Tibial artery (tissue), 1 donor: Measurements from ENCODE around the gene RASSF3.

DNA sequence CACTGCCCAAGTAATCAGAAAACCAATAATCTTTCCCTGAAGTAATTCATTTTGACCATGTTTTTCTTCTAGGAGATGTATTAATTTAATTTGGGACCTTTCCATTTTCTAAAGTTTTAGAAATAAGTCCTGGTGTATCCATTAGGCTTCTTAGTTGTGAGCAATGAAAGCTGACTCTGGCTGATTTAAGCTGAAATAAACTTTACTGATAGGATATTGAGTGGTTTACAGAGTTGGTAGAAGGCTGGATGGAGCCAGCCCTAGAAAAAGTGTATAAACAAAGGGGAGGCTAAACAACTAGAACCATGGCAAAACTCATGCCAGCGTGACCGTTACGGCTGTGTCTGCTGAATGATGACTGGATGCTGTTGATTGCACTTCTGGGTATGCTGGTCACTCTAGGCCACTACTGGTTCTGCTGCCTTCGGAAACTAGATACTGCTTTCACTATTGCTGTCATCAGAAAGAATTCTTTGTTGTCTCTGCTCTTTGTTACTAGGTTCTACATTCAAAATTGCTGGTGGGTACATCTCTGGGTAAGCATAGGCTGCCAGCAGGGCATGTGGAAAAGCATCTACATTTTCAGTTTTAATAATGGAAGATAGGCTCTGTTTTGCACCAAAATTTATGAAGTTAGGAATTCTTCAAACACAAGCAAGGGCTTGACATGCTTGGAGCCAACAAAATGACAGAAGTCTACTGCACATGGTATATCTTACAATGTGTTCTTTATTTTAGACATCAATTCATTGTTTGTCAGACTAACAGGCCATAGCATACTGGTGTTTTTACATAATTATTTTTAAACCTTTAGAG is 15.2 kb downstream of the MON2 start:
- PRO-cap = no peak

DNA sequence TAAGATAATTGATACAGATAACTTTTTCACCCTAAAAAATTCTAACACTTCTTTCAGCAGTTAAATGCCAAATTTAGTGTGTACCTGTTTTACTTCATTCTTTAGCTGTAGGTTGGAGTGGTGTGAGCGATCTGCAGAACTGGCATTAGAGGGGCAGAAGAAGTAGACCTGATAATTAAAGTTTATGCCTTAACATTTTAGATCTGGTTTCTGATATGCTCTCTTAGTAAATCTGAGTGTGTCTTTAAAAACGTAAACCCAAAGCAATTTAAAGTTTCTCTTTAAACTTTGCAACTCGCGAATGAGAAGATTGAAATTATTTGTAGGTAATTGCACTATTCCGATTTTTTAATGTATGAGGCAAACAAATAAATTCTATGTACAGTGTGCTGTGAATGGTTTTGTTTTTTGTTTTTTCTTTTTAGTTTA is 137.4 kb downstream of the MON2 start:
- PRO-cap = no peak

DNA sequence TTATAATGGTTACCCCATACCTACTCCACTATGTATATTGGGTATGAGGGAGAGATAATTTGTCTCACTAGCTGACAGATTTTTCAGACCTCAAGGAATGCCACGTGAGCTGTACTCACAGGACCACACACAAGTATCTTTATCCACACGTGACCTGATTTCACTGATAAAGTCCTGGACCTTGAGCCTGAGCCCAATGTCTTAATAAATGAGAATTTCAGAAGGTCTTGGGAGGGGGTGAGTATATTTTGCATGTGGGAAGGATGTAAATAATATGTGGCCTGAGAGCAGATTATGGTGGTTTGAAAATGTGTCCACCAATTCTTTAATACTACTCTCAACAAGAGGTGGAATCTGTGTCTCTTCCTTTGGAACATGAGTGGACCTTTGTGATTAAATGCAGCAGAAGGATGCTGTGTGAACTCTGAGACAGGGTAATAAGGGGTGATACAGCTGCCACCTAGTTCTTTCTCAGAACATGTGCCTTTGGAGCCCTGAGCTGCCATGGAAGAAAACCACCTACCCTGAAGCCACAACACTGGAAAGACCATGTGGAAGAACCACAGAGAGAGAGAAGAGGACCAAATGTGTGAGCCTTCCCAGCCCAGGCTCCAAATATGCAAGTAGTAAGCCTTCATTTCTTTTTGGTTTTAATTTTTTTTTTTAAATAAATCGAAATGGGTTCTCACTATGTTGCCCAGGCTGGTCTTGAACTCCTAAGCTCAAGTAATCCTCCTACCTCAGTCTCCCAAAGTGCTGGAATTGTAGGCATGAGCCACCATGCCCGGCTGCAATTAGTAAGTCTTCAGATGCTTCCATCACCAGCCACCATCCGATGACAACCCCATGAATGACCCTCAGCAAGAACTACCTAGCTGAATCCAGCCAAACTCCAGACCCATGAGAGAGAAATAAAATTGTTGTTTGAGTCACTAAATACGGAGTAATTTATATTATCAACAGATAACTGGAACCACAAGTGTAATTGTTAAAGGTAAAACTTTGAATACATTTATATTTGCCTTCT is 149.4 kb downstream of the MON2 start:
- PRO-cap = no peak

- PRO-cap = no peak
Observed at GRCh38 chr12:63944832-63945361, 100.4 kb downstream of the SRGAP1 start.

DNA sequence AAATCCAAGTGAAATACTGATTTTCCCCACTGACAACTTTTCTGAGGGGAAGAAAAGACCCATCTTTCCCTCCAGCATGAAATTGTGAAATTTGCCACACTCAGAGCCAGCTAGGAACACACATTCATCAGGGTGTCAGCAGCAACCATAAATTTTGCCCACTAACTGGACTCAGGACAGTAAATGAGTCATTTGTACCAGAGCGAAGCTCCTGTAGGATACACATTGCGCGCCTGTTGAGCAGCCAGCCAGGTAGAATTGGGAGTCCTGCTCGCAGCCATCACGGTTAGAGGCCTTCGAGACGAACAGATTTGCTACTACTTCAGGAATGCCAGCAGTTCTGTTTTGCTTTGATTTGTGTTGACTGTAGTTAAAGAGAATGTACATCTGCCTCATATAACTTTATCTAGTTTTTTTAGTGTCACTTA is 117.7 kb downstream of the KICS2 start:
- PRO-cap = no peak

- PRO-cap = no peak
Observed at GRCh38 chr12:64127506-64128451, 94.3 kb downstream of the KICS2 start.

- PRO-cap = bidirectional peak, plus-strand start at chr12:64453036, minus-strand start at chr12:64452923
Observed at GRCh38 chr12:64452686-64453216, 831 bp downstream of the TBK1 start.

DNA sequence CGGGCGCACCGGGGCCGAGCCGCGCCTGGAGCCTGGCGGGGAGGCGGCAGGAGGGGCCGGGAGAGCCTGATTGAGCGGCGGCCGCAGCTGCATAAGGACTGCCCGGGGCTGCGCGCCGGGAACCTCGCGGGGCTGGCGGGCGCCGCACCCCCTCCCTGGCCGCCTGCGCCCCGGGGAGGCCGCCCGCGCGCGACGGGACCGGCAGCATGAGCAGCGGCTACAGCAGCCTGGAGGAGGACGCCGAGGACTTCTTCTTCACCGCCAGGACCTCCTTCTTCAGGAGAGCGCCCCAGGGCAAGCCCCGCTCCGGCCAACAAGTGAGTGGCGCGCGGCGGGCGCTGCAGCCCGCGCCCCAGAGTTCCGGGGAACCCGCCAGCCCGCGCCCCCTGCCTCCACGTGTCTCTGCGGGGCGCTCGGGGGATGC is at the start of gene RASSF3:
Gene RASSF3, plus strand, starts transcription at position 69 of the 424 bp plus-strand sequence.
- PRO-cap = bidirectional peak, plus-strand start at position 49 of the sequence, minus-strand start outside the sequence

DNA sequence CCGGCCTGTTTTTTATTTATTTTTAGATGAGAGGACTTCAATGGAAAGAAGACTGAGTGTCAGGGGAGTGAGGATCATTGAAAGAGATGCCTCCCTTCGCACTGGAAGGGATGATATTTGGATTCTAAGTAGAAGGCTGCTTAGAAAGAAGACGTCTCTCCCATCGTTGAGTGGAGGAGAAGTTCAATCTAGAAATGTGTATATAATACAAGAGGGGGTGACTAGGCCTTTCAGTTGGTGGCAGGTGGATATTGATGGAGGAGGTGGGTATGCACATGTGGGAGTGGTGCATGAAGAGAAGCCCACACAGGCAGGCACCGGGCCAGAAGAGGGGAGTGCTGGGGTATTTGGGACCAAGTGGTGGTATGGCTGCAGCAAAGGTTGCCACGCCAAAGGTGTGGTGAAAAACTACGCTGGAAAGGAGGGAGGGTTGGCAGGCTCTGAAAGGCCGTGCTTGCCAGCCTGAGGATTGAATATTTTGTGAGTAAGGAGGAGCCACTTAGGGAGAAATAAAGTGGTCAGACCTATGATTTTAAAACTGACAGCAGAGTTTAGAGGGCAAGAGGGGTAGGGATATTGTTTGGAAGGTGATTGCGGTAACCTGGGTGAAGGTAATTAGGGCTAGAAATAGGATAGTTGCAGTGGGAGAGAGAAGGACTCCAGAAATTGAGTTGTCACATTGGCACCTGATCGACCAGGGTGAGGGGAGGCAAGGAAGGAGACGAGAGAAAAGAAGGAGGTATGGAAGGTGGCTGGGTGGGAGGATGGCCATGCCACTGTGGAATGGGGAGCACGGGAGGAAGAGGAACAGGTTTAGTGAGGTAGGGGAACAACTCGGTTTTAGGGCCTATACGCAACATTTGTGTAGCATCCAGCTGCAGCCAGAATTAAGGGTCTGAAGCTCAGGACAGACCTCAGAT is 21.8 kb downstream of the RASSF3 start:
- PRO-cap = no peak

GRCh38 chr12:64695784-64696611 is 63.2 kb downstream of the GNS start:
- PRO-cap = no peak

DNA sequence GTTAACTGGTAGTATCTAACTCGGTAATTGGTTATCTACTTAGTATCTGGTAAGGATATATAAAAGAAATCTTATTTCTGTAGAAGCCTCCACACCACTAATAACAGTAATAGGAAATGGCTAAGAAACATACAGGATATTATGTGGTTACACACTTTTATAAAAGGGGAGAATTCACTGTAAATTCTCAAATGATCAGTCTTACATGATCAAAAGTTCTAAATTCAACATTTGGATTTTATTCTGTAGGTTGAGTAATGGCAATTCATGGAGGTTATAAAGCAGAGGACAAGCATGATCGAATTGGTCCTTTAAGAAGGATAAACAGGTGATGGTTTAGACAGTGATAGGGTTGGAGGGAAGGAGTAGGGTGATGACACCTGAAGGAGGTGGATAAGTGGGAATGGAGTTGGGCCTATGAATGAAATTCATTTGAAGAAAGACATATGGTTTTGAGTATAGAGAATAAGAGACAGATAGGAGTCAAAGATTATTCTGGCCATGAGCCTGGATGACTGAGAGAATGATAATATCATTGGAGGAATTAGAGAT is 7.6 kb downstream of the LEMD3 start:
- PRO-cap = no peak

DNA sequence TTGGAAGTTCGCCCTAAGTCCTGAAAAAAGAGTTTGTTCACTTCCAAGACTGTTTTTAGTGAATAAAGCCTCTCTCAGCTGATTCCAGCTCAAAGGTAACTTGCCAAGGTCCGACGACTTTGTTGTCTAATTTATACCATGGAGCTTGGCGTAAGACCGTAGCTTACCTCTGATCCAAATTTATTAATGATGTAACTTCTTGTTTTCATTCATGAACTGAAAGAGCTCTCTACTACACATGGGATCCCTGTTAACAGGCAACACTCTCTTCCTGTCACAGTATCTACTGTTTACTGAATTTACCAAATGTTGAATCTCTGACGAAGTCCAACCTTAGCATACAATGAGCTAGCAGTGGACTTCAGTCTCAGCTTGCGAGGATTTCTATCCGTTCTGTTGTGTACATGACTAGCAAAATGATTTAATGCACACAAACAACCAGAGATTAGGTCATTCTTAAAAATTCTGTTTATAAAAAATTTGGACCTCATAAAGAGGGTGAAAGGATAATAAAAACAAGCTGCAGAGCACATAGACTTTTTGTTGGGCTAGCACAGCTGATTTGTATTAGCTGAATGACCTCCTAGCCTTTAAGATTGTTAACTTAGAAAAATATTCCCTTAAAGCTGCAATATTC is 49.1 kb downstream of the MSRB3 start:
- PRO-cap = no peak

DNA sequence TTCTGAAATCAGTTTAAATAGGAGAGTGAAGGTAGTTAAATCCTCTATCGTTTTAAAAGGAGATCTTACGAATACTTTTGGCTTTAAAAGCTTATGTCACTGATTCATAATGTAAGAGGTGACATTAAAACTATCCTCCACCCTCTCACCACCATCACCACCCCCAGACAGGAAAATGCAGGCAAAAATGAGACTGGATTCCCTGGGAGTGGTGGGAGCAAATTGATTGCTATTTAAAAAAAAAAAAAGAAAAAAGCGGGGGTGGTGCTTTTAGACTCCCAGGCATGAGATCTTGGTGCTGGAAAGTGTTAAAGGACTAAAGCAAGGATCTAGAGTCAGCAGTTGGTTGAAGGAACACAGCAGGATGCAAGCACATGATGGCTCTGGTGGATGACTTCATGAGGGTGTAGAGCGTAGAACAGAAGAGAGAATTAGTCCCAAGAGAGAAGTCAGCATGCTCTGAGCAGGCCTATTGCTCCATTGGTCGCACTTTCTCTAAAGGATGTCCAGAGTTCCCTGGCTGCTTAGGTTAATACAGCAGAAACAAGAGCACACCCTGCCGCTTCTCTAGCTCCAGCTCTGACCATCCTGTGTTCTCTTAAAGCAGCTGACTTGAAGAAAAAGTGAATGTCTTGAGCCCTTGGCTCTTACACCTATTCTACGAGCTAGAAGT is 183.8 kb upstream of the HMGA2 start:
- PRO-cap = unidirectional peak, plus-strand start at position 532 of the sequence

DNA sequence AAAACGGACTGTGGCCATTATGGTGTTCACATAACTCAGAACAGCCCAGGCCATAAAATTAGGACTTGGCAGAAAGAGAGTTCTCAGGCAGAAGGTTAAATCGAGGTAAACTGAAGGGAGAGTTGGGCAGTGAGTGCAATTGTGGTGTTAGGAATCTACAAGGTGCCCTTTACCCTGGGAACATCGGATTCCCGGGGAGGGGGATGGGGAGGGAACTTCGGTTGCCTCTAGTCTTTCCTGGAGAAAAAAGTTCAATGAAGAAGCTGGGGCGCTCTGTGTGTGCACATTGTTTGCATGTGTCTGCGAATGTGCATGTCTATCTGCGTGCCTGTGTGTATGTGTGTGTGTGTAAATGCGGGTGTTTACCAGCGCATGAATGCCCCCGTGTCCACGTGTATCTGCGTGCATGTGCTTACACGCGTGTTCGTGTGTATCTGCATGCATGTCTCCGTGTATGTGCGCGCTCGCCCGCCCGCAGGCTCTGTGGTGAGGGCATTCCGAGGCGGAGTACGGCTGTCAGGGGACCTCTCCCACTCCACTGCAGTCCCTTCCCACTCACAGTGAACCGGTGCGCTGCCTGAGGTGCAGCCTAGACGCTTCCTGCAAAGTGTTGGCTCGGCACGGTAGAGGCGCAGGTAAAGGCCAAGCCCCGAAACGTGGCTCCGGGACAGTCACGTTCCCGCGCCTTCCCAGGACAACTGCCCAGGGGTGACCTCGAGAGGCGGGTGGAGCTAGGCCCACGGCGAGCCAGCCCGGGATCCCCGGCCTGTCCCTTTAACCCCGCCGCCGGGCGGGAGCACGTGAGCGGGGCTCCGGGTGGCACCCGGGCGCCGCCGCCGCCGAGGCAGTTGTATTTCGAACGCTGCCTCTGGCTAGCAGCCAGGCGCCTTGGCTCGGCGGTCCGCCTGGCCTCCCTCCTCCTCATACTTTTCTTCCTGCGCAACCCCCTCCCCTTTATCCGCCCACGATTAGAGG is 613 bp upstream of the HMGA2 start:
- PRO-cap = no peak

DNA sequence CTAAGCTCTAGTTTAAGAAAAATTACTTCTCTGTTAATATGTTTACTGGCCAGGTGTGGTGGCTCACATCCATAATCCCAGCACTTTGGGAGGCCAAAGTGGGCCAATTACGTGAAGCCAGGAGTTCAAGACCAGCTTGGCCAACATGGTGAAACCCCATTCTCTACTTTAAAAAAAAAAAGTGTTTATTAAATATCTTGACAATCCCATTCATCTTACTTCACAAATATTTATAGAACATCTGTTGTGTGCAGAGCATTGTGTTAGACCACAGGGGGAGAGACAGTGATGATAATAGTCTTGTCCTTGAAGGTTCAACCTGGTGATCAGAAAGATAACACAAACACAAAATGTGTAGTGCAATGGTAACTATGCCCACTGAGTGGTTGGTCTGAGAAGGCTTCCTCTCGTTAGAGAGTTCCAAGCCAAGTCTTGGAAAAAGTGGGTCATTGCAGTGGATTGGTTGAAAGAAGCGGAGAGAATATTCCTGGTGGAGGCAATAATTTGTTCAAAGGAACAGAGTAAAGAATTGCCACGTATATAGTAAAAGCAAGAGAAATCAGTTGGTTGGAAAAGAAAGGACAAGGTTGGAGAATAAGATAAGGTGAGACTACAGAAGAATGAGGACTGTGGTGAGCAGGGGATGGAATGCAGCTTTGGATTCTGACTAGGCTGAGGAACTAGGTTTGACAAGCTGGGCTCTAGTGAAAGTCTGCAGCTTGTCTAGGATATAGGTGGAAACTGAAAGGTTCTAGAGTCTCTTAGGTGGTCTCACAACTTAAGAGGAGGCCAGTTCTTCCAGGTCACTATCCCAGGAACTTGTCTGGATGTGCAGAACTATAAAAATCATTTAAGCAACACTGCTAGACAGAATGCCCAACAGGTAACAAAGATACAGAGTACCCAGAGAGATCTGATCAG is 42.4 kb downstream of the IRAK3 start:
- PRO-cap = no peak

DNA sequence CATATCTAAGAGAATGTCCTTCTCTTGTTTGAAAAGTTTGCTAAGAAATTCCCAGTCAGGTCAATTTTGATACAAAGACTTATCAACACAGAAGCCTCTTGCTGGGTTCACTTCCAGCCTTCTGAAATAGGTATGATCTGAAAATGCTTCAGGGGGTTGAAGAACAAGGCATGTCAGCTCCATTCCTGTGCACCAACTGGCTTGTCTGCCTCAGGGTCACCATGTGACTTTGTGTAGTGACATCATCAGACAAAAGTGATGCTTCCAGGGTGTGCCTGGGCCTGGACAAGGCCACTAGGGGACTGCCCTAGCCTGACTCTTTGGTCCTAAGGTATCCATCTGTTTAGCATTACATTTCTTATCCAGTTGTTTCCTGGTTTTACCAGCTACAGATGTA is 155.6 kb downstream of the CAND1 start:
- PRO-cap = no peak

DNA sequence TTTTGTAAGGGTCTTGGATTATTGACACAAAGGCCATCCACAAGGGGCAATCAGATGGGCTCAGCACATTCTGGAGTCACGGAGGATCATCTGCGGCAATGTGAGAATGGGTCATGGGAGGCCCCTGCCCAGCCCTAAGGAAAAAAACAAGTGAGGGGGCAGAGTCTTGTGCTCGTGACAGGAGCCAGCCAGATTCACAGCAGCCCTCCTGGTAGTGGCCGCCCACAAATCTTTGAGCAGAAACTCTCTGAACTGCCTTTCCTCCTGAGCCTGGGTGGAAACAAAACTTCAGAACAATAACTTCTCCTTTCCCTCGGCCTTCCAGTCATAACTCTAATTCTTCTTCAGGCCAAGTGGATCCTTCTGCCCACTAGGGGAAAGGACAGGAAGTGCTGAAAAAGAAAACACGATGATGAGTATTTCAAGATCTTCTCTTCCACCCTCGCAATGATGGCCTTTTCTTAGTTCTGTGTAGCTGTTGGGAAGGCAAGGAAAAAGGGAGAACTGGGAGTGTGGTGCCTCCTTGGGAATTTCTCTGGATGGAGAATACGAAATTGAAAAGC is 188.6 kb downstream of the CAND1 start:
- PRO-cap = no peak

DNA sequence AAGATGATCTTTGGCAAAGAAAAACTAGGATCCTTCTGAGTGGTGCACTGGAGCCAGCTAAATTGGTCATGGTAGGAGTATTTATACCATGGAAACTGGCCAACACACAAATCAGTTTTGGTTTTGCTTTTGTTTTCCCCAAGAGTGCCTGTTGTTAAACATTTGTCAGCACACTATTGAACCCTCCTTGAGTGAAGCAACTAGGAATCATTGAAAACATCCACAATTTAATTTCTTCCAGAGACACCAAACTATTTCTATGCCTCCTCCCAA is 55.9 kb upstream of the DYRK2 start:
- PRO-cap = no peak

DNA sequence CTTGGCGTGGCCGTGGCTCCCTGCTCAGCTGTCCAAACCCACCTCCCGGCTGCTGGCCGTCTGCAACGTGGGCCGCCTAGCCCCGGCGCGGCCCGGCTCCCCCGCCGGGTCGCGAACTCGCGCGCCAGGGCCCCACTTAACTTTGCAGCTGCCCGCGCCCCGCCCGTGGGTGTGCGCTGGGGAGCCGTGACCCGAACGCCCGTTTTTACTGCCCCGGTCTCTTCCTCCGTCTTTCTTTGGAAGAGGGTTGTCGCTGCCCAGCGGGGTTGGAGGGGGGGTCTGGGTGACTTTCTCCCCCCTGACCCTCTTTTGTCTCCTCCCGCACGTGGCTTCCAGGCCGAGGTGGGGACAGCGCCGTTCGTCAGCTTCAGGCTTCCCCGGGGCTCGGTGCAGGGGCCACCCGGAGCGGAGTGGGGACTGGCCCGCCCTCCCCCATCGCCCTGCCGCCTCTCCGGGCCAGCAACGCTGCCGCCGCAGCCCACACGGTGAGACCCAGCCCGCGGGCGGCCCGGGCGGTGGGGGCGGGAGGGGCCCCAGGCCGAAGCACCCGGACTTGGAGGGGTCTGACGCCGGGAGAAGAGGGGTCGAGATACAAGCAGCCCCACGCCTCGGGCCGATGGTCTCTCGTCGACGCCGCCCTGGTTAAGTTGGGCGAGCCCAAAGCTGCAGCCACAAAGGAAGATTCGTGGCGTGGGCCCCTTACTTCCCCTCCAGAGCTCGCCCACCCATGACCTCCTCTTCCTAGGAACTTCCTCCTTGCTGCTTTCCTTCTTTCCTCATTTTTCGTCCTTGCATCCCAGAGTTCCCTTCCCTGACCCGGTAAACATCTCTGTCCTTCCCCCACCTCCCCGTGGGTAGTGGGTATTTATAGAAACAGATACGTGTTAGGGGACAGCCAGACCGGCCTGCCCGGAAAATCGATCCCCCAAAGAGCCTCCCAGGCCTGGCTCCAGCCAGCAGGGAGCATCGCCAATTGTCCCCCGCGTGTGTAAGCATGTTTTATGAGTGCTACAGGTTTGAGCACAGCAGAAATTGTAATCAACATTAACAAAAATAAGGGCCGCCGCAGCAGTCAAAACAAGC is 1.3 kb downstream of the DYRK2 start:
- PRO-cap = bidirectional peak, plus-strand start at position 335 of the sequence, minus-strand start at position 117 of the sequence; bidirectional peak, plus-strand start at position 876 of the sequence, minus-strand start at position 791 of the sequence

- PRO-cap = no peak
Observed at GRCh38 chr12:67650794-67651275, 2.3 kb downstream of the DYRK2 start.